ENCODE measurements around a stretch of chr19.

DNA sequence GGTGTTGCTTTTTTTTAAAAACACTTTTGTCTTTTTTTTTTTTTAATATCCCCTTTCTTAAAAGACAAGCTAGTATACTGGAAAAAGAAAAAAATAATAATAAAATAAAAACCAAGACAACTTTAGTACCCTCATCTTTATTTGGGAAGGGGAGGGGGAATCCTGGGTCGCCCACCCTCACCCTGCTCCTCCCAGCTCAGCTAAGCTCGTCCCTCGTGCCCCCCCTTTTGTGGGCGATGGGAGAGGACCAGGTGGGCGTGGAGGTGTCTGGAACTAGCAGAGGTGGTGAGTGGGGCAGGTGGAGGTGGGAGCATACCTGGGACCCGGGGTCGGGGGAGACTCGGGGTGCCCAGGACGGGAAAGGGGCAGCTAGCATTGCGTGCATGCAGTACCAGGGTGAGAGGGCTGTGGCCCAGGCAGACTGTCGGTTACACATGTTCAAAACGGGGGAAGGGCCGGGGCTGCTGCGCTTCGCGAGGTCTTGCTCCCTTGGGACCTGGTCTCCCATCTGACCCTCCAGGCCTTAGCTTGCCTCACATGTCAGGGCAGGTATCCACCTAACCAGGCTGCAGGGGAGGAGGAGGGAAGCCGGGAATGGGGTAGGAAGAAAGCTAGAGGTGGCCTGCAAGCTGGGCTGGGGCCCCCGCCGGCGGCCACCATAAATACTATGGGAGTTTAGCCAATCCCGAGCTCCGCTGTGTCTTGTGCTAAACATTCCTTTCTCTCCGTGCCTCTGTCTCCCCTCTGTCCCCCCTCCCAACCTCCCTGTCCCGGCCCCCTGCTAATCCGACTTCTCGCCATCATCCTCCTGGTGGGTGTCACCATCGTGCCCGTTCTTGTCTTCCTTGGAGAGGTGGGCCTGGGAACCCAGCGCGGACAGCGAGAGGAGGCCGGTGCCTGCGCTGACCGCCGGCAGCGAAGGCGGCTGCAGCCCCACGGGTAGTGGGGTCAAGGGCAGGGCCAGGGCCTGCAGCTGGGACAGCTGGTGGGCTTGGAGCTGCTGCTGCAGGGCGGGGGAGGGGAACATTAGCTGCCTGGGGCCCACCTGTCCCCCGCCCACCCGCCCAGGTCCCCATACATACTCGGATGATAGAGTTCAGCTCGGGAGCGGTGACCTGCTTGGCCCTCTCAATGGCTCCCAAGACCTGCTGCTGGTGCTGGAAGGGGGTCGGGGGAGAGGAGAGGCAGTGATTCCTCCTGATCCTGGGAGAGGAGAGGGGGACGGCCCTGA lies 8.8 kb downstream of the TLE5 start:
- PRO-cap, result no peak

DNA sequence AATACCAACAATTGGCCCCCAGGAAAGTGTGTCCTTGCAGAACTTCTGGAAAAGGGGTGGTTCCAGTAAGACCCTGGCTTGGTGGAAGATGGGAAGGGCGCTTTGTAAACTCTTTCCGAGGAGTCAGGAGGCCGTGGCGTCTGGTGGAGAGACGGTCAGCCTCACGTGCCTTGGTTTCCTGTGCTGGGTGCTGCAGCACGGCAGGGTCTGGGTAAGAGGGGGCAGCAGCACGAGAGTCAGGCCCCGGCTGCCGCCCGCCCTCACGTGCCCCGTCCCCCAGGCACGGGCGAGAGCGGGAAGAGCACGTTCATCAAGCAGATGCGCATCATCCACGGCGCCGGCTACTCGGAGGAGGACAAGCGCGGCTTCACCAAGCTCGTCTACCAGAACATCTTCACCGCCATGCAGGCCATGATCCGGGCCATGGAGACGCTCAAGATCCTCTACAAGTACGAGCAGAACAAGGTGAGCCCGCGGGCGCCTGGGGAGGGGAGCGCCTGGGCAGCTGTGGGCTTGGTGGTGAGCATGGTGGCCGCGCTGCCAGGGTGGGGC lies 15.8 kb downstream of the GNA11 start:
- PRO-cap, result no peak

DNA sequence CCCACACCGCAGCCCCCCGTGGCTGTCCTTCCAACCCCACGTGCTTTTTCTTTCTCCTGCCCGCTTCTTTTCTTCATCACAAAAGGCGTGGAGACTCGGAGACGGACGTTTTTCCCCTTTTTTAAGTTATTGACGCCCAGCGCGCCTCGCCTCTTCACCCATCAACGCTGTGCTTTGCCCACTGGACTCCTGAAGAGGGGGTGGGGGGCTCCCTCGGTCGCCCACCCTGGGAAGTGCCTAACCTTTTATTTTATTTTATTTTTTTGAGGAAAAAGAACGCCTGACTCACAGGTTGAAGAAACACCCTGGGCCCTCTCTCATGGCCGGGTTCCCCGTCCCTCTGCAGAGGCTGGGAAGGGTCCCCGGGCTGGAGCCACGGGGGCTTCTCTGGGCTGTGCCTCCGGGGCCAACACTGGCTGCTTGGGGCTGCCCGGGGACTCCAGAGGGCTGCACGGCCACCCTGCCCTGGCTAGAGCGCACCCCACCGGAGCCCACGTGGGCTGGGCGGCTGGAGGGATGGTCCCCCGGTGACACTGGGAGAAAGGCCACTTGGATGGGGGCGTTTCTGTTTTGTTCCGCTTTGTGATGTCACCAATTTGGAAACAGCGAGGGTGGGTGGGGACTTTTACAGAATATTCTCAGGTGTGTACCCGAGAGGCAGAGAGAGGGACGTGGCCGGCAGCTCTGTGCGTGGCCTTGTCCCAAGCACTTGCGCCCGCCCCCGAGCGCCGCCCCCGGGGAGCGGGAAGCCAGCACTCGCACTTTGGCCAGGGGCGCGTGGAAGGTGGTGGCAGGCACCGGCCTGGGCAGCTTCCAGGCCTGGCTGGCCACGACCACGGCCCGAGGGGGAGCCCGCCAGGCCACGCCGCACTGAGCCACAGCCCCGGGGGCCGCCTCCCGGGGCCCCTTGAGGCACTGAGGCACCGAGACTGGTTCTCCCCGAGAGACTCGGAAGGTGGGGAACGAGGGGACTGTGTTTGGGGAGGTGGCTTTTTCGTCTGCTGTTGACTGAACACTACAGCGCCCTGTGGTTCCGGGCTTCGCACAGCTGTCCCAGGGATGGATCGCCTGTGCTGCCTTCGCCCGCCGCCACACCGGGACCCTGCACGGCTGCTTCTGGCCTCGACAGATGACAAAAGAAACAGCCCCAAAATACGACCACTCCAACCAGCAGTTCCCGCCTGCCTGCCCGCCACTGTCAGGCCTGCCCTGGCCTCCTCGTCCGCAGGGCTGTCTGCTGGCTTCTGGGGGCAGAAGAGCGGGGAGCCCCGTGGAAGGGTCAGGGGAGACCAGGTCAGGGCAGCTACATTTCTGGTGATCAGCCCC lies 13.8 kb upstream of the GNA15 start:
- PRO-cap, result bidirectional peak, plus-strand start at position 770 of the sequence, minus-strand start at position 686 of the sequence

DNA sequence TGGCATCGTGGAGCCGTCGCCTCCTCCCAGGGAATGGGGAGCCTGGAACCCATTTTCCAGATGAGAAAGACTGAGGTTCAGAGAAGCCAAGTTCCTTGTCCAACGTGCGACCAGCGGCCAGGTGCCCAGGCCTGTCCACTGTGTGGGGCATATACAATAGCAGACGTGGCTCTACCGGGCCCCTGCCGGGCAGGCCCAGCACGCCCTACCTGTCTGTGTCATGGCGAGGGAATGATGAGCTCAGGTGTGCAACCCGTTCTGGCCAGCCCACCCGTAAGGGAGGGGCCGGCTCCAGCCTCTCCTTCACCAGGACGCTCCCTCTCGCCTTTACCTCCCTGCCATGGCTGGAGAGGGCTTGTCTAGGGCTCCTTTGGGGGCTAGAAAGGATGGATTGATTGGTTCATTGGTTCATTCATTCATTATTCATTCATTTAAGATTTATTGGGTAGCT lies 887 bp downstream of the GNA15 start:
- PRO-cap, result no peak

- PRO-cap, result bidirectional peak, plus-strand start at chr19:3406784, minus-strand start at chr19:3406600
Measured at GRCh38 chr19:3406450-3406999, 40.1 kb downstream of the NFIC start.

DNA sequence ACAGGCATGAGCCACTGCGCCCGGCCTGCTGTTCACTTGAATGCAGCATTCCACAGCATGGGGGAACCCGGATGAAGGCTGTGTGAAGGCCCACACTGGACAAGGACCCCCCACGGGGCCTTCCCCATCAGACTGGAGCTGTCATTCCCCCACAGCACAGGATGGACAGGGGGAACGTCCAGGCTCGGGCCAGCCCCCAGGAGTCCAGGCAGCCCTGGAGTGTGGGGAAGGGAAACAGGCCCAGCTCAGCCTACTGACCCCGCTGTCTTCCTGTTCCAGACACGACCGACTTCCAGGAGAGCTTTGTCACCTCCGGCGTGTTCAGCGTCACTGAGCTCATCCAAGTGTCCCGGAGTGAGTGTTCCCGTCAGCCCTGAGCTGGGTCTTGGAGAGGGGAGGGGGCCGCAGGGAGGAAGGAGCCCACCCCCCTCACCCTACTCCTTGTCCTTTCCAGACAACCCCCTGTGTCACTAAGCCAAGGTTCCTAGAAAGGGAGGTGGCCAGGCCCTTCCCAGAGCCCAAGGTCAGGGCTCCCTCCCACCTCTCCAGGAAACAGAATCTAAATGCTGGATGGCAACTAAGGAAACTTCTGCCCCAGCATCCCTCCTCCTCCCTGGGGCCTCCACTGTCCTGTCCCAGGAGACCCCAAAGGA lies 47.0 kb downstream of the SMIM24 start:
- PRO-cap, result no peak

- PRO-cap, result no peak
Measured at GRCh38 chr19:3434109-3434691, 46.1 kb downstream of the SMIM24 start.

- PRO-cap, result no peak
Measured at GRCh38 chr19:3457771-3458167, 22.6 kb downstream of the SMIM24 start.

DNA sequence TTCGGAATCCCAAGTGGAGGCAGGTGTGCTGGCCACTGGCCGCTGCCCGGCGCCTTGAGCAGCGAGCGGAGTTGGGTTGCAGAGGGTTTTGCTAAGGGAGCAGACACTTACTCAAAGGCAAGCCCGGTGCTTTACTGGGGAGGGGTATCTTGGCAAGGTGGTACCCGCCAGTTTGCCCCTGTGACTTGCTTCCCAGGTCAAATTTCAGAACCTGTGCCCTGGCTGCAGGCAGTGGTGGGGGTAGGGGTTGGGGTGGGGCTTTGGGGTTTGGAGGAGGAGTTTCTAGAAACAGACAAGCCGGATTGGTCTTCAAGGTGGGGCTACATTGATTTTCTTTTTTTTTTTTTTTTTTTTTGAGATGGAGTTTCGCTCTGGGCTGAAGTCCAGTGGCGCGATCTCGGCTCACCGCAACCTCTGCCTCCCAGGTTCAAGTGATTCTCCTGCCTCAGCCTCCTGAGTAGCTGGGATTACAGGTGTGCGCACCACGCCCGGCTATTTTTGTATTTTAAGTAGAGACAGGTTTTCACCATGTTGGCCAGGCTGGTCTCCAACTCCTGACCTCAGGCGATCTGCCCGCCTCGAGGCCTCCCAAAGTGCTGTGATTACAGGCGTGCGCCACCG lies 1.9 kb downstream of the FZR1 start:
- PRO-cap, result bidirectional peak, plus-strand start at position 356 of the sequence, minus-strand start at position 187 of the sequence

GRCh38 chr19:3548507-3549201 lies 8.7 kb downstream of the MFSD12 start:
- PRO-cap, result no peak

DNA sequence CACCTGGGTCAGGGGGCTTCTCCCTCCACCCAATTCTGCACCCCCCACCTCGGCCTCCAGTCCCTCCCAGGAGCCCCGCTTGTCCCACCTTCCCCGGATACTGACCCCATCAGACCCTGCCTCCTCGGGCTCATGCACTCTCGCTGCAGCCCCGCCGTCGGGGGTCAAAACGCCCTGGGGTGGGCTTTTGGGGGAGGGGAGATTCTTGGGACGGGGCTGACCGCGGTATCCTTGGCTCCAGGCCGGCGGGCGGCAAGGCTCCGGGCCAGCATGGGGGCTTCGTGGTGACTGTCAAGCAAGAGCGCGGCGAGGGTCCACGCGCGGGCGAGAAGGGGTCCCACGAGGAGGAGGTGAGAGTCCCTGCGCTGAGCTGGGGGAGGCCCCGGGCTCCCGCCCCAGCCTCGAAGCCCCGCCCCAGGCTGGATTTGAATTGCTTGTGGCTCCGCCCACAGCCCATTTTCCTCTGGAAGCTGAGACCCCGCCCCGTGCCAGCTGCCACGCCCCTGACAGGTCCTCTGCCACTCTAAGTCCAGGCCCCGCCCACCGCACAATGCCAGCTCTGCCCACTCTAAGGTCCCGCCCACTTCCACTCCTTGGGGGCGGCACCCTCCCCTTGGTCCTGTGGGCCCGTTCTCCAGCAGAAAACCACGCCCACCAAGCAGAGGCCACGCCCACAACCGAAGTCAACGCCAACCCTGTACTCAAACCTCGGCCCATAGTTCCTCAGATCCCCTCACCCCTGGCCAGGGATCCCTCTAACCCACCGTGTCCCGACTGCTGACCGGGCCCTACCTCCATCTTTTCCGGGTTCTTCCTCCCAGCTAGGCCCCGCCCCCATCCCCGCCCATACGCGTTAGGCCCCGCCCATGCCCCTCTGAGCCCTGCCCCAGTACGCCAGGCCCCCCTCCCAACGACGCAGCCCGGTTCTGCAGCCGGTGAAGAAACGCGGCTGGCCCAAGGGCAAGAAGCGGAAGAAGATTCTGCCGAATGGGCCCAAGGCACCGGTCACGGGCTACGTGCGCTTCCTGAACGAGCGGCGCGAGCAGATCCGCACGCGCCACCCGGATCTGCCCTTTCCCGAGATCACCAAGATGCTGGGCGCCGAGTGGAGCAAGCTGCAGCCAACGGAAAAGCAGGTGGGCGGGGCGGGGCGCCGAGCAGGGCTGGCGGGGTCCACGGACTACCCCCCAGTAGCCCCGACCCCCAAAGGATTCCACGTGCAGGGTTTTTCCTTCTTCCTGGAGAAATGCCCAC lies 1.1 kb downstream of the HMG20B start:
- PRO-cap, result no peak

DNA sequence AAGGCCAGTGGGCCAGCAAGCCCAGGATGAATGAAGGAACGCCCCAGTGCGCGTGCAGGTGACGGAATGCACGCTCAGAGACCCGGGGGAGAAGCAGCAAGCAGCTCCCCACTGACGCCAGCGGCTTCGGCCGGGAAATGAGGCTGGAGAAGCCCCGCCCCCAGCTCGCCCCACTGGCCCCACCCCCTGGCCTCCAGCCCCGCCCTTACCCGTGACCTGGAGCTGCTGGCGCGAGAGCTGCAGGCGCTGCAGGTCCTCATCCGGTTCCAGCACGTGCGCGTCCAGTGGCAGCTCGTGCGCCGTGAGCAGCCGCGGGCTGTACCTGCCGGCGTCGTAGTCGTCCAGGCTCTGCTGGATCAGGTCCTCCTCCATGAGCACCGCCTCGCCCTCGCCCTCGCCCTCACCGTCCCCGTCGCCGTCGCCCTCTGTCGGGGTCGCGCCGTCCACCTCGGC lies 6.2 kb upstream of the TBXA2R start:
- PRO-cap, result bidirectional peak, plus-strand start at position 259 of the sequence, minus-strand start at position 113 of the sequence

GRCh38 chr19:3653072-3653685 lies 26.6 kb upstream of the CACTIN start:
- PRO-cap, result no peak

DNA sequence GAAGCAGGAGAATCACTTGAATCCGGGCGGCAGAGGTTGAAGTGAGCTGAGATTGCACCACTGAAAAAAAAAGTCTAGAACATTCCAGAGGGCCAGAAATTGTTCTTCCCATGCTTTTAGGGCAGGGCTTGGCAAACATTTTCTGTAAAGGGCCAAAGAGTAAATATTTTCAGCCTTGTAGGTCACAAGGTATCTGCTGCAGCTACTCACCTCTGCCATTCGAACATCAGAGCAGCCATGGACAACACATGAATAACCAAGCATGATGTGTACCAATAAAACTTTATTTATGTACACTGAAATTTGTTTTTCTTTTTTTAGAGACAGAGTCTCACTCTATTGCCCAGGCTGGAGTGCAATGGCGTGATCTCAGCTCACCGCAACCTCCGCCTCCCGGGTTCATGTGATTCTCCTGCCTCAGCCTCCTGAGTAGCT lies 3.8 kb downstream of the APBA3 start:
- PRO-cap, result unidirectional peak, plus-strand start at position 218 of the sequence

- PRO-cap, result no peak
Measured at GRCh38 chr19:3943014-3943376, 10.1 kb downstream of the NMRK2 start.

DNA sequence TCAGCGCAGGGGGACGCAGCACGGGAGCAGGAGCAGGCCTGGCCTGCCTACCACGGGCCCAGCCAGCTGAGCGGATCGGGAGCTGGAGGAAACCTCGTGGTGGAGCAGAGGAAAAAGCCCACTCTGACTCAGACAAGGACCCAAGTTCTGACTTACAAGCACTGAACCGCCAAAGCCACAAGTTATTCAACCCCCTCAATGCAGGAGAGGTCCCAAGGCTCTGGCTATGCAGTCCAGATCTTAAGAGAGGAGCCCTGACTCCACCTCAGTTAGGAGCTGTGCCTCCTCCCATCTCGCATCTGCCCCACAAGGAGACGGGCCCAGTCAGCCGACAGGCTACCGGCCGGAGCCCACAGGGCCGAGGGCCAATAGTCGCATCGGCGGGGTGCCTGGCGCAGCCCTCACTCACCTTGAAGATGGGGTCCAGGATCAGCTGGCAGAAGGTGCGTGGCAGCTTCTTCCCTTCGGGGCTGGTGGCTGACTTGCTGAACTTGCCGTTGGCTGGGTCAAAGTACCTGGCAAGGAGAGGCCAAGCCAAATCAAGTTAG lies 3.7 kb downstream of the EEF2 start:
- PRO-cap, result no peak

GRCh38 chr19:3983841-3984733 lies 1.2 kb downstream of the EEF2 start:
- PRO-cap, result bidirectional peak, plus-strand start at chr19:3984180, minus-strand start at chr19:3983993

DNA sequence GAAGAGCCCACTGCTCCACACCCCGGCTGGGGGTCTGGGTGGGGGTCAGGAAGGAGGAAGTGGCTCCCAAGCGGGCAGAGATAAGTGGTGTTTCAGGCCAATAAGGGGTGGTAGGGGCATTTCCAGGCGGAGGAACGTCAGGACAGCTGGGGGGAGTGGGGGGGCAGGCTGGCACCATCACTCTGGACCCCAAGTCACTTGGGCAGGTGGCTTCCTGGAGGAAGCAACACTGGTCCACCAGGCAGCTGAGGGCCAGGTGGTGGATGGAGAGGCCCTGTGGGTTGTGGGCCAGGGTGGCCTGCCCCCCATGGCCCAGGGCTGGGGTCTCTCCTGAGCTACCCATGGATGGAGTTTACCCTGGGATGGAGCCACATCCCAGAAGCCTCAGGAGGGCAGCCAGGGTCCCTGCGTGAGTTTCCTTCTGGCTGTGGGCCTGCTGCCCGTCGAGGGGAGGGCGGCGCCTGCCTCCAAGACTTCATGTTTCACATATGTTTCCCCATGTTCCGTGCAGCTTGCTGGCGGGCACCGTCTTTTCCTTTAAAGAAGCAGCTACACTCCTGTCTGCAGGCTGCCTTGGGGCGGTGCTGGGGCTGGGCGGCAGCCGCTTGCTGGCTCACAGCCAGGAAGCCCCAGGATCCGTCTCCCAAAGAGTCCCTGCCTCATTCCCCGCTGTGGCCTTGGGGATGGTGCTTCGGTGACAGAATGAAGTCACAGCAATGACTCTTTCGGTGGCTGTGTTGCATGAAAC lies 24.7 kb downstream of the PIAS4 start:
- PRO-cap, result no peak

DNA sequence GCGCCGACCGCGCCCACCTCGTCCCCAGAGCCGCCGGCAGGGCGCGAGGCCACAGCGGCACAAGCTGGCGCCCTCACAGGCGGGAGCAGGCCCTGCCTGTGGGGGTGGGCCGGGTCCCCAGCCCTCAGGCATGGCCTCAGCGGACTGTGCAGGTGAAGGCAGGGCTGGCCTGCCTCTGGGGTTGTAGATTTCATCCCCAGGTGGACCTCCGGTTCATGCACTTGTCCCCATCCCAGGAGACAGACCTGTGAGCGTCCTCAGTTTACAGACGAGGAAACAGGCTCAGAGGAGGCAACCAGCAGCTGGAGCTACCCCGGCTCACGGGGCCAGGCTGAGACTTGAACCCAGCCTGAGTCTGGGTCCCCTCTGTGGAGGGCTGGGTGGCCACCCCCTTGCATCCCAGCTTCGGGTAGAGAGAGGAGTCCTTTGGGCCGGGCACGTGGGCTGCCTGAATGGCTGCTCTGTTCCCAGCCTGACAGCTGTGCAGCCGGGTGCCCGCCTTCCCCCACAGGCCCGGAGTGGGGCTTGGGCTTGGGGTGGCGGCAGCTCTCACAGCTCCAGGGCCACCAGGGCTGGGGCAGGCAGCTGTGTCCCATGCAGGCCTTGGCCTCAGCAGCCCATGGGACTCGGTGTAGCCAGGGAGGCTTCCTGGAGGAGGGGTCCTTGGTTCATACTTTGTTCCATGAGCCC lies 26.8 kb downstream of the PIAS4 start:
- PRO-cap, result no peak

GRCh38 chr19:4037820-4038390 lies 28.8 kb downstream of the ZBTB7A start:
- PRO-cap, result no peak

All from left lobe of liver (tissue), 1 donor.